Mesenchymal stem cell of Wharton's jelly (primary cell): ENCODE results near the genes STX18 and JAKMIP1.

DNA sequence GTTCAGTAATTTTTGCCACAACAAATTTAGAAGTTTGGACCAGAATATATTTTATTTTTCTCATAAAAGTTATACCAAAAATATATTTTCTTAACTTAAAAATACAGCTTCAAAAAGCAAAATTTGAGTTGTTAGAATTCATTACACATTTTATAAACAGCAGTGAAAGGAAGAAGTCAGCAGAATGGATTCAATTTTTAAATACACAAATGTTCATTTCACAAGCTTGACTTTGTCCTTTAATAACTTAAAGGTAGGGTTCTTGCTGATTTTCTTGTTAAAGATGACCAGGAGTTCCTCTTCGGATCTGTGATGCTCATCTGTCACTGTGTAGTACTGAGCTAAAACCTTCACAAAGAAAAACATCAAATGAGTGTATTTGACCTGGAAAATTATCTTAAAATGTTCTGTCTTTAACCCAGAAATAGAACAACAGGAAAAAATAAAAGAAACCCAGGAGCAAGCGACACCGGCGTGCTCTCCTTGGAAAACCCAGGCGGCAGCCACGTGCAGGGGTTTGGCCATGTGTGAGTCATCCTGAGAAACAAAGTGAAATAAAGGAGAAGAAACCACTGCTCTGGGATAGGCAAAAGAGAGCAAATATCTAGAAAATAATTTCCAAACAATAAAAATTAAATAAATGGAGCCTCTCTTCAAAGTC, 19.8 kb upstream of the TMEM128 start:
- CAGE, long polyA plus RNA, result no peak

DNA sequence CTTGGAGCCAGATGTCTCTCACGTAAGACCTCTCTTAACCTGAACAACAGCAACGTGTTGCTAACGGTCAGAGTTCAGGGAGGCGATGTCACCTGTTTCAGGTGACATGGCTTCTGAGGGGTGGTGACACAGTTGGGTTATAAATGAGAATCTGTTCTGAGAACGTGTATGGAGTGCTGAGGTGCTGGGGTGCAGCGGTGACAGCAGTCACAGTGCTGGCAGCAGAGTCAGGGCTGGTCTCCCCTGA, 2.6 kb downstream of the NSG1 start:
- CAGE, long polyA plus RNA, result no peak

DNA sequence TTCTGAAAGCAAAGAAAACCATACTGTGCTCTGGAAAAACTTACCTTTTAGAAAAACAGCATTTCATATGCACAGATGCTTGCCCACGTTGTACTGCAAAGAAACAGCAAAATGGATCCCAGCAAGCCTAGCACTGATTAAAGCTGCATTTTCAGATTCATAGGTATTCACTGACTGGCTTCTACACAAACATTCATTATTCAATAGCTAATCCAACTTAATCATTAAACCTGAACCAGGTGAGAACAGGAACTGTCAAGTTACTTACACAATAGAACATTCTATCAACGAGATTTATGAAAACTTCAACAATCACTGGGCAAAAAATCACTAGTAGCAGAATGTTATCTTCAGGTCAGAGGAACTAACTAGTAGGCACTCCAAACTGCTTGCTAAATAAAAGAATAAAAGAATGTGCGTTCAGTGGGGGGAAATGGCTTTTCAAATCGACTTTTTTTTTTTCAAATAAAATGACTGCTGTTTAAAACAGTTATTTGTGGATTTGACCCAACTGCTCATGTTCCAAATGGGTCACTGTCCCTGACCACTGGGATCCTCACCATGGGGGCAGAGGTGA, 42.3 kb downstream of the STX18 start:
- CAGE, long polyA plus RNA, result no peak

DNA sequence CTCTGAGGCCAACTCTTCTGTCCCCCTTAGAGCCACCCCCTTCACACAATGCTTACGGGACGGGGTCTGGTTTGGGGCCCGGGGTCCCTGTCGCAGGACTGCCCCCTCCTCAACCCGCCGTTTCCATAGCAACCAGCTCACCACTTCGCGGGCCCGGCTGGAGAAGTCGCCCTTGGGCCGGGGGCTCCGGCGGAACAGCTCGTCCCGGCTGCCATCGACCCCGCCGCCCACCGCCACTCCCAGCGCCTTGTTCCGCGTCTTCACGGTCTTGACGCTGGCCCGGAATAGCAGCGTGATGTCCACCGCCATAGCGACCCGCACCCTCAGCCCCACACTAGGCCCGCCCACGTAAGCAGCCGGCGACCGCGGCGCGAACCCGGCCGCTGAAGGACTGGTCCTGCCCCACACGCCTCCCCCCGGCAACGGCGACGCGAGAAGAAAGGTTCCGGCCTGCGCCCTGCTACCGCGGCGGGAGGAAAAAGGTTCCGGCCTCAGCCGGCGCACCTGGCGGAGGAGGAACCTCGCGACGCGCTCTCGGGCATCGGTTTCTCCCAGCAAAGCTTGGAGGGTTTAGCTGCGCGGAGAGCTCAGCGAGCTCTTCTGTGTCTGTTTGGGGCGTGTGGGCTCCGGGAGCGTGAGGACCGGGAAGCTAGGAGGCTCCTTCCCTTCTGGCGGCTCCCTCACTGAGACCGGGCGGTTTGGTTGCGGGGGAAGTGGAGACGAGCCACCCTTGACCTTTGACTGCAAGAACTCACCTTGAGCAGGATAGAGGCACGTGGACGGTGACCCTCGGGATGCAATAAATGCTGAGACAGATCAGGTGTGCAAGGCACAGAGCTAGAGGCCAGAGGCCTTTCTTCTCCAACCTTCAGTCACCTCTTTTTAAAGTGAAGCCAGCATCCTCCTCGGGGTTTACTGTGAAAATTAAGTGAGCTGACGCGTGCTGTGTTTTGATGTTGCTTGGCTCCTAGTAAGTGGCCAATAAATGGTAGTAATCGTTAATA, at the start of gene STX18:
TSS of gene STX18 (minus strand) at position 393 of the 1,004 bp plus-strand sequence.
- CAGE, long polyA plus RNA, result no peak

DNA sequence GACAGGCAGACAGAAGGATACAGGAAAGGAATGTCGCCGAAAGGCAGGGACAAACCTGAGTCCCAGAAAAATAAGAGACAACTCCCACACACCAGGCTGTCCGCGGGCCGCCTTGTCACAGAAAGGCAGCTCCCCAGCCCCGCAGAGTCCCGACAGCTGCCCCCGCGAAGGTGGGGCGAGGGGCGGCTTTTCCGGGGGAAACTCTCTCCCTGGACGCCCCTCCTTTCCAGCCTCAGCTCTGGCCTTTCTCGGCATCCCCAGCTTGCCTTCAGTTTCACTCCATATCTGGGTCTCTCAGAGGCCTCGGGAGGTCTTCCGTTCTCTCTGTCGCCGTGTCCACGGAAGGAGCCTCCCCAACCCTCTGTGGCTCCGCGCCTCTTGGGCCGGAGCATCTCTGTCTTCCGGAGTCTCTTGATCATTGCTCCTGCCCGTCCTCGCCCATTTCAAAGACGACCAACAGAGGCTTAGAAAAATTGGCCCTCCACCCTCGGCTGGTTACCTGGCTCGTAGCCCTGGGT, 6.1 kb upstream of the MSX1 start:
- CAGE, long polyA plus RNA, result no peak

- CAGE, long polyA plus RNA, result no peak
Observed at GRCh38 chr4:4982005-4982334, 37.3 kb downstream of the CYTL1 start.

DNA sequence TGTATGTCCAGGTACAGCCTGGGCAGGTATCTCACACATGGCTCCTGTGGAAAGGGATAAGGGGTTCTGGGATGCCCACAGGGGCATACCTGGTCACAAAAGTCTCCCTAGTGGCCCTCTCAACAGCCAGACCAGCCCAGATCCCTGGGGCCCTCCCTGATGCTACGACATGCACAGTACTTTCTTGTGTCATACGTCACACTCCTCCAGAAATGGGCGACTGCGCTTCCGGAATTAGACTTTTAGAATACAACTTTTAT, 2.2 kb downstream of the CYTL1 start:
- CAGE, long polyA plus RNA, result no peak

DNA sequence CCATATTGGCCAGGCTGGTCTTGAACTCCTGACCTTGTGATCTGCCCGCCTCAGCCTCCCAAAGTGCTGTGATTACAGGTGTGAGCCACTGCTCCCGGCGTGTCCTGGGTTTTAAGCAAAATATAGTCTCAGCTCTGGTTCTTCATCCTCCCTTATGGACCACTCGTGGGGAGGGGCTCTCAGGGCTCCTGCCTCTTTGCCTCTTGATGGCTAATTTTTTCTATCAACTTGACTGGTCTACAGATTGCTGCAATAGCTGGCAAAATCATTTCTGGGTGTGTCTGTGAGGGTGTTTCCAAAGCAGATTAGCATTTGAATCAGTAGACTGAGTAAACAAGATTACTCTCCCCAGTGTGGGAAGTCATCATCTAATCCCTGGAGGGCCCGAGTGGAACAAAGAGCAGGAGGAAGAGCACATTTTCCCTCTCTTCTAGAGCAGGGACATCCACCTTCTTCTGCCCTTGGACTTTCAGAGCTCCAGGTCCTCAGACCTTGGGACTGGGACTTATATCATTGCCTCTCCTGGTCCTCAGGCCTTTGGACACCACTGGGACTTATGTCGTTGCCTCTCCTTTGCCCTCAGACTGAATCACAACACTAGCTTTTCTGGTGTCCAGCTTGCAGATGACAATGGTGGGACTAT, 153.5 kb downstream of the STK32B start:
- CAGE, long polyA plus RNA, result no peak

- CAGE, long polyA plus RNA, result no peak
Observed at GRCh38 chr4:5485168-5485780, 223.1 kb downstream of the EVC2 start.

DNA sequence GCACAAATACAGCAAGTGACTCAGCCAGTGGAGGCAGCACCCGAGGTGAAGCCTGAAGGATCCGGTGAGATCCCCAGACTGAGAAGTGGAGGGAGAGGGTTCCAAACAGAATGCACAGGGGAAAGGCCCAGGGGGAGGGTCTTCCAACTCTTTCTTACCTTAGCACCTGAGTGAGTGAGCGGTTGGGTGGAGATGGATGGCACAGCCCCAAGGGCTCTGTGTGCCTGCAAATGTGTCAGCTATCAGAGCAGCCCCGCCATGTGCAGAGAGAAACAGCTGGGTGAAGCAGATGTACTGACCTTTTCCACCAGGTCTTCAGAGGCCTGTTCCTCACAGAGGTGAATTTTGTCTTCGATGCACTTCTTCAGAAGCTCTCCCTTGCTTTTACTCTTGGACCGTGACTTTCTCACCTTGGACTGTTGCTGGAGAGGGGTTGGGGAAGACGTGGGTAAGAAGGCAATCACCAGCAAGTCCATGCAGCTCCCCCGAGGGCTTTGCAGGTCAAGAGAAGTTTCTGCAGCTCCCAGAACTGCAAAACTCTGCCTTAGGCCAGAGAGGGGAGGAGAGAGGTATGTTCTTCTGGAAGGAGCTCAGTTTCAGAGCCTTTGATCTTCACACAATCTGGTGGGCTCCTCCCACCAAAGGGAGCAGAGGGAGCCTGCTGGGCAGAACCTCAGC, 93.1 kb downstream of the EVC2 start:
- CAGE, long polyA plus RNA, result no peak

GRCh38 chr4:6200062-6200872, at the start of gene JAKMIP1:
JAKMIP1 (minus strand) TSS chr4:6200549.
- CAGE, long polyA plus RNA, result no peak

DNA sequence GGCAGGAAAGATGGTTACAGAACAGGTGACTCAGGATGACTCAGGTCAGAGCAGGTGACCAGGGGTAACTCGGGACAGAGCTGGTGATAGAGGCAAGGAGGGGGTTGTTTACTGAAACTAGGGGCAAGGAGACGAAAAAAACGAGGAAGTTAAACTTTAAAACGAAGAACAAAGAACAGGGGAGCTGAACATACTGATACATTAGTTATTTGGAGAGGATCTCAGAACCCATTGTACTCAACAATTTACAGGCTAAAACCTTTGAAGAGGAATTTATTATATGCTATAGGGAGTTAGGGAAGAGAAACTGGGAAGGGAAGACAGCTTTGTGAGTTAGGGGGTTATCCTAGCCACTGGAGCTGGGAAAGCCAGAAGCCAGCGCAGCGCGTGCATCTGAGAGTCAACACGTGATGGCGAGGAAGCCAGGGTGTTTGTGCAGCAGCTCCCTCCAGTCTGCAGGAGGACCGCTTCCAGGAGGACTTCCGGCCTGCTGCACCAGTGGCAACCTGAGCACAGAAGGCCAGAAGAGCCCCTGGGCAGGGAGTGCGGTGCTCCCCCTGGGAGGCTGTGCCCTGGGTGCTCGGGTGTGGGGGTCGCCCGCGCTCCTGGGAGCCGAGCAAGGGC, 24.6 kb upstream of the WFS1 start:
- CAGE, long polyA plus RNA, result no peak

- CAGE, long polyA plus RNA, result no peak
Observed at GRCh38 chr4:6267500-6268023, 2.1 kb upstream of the WFS1 start.

GRCh38 chr4:6696262-6697110, 2.8 kb downstream of the S100P start:
- CAGE, long polyA plus RNA, result no peak

DNA sequence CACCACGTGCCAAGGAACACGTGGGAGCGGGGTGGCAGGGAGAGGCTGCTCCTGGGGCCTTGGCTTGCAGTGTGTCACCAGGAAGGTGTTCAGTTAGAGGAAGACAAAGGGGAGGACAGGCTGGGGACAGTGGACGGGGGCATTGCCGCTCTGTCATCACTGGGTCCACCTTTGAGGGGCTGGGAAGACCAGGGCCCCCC, 9.0 kb downstream of the BLOC1S4 start:
- CAGE, long polyA plus RNA, result no peak

DNA sequence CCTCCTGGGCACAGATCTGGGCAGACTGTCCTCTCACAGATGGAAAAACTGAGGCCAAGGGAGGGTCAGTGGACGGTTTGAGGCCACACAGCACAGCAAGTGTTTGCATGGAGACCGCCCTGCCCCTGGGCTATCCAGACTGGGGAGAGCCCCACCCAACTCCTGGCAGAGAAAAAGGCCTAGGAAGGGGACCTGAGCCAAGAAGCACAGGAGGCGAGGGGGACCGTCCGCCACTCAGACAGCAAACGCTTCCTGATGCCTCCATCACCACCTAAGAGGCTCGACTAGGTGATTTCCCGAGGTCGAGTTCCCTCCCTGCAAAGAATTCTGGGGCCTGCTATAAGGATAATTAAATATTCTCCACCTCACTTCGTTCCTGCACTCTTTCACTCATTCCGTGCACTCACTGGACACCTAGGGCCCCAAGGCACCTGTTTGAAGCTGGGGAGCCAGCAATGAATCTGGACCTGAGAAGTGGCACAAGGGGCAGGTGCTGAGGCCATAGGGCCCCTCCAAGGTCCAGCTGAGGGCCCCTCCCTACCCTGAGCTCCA, 31.9 kb downstream of the BLOC1S4 start:
- CAGE, long polyA plus RNA, result no peak

DNA sequence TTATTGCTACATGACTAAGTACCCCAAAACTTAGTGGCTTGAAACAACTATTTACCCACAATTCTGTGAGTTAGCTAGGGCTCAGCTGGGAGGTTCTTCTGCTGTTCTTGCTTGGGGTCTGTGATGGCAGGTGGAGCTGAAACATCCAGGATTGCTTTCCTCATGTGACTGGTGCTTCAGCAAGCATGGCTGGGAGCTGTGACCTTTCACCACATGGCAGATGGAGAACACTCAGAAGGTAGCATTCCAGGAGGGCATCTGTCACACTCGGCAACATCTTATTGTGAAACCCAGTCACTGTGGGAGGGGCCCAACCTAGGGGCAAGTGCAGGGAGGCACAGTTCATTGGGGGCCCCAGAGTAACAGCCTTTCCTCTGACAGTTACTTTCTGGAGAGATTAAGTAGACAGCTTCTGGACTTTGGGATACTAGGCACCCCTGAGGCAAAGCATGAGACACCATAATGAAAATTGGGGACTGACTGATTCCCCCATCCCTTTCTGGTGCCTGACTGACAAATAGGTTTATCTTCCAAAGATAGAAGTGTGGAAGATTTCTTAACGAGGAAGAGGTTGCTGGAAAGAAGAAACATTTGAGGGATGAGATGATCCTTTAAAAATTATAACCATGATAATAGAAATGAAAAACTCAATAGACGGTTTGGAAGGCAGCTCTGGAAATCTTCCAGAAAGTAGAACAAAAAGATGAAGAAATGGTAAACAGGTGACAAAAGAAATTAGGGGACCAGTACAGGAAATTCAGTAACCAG, 56.8 kb upstream of the TBC1D14 start:
- CAGE, long polyA plus RNA, result no peak

- CAGE, long polyA plus RNA, result no peak
Observed at GRCh38 chr4:6856942-6857475, 52.6 kb upstream of the TBC1D14 start.

DNA sequence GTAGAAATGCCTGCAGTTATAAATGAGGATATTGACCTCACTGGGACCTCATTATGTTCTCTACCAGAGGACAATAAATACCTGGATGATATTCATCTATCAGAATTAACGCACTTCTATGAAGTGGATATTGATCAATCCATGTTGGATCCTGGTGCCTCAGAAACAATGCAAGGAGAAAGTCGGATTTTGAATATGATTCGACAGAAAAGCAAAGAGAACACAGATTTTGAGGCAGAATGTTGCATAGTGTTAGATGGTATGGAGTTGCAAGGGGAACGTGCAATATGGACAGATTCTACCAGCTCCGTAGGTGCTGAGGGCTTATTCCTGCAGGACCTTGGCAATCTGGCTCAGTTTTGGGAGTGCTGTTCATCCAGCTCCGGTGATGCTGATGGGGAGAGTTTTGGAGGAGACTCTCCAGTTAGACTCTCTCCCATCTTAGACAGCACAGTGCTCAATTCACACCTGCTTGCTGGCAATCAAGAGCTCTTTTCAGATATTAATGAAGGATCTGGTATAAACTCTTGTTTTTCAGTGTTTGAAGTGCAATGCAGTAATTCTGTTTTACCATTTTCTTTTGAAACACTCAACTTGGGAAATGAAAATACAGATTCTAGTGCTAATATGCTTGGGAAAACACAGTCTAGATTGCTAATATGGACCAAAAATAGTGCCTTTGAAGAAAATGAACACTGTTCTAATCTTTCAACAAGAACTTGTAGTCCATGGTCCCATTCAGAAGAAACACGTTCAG, 47.7 kb upstream of the TBC1D14 start:
- CAGE, long polyA plus RNA, result no peak

- CAGE, long polyA plus RNA, result no peak
Observed at GRCh38 chr4:6893509-6894121, 16.0 kb upstream of the TBC1D14 start.